Metastatic Liver Carcinoma in the Adrenal Gland (tissue), 2 donors: ENCODE results near the genes MAP9 and RAPGEF2.

- PRO-cap, 2 experiments, result no peak in any of the 2 experiments
Observed at GRCh38 chr4:155376184-155377446, at the start of gene MAP9. Gene MAP9 (minus strand): TSS chr4:155376965.

- PRO-cap, 2 experiments, result peak in 2 of 2 experiments; most common plus-strand start chr4:155854776 (in 1); most common minus-strand start chr4:155854767 (in 1)
Observed at GRCh38 chr4:155854551-155854945, 11.5 kb downstream of the ASIC5 start.

DNA sequence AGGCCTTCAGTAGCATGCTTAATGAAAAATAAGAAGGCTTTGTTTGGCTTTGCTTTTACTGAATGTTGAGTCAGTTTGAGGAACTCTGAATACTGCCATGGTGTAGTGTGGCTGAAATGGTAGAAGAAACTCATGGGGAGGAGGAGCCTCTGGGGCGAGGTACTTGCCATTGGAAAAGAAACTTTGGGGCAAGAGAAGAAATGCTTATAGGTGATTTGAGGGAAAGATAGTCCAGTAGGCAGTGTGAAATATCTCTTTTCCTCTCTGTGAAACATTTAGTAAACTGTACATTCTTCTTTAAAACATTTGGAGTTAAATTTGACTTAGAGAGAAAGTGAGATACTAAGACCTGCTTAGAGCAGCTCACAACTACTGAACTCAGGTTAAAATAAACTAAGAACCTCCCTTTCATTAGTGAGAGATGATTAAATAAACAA lies 361.7 kb downstream of the PDGFC start:
- PRO-cap, 2 experiments, result no peak in any of the 2 experiments

DNA sequence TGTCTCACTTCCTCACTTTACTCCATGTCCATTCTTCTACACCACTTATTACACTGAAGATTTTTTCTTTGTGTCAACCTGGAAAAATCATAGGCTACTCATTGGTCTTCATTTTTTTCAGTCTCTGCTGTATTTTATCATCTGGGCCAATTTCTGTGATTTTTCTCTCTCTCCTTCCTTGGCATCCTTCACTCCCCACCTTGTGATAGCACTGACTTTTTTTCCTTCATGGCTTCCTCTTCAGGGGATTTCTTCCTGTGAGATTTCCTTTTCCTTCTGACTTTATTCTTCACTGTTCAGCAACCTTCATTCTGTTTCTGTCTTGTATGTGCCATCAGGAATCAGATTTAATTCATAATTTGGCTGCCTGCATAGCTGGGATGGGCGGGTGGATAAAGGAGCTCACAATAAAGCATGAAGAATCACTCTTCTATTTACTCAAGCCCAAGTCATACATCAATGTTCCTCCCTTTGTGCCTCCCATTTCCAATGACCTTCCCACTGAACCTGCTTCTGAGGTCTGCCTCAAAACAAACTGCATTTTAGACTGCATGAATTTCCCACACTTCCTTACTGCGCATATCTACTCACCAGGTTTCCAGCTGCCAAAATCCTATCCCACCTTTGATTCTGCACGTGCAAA lies 14.2 kb downstream of the PDGFC start:
- PRO-cap, 2 experiments, result no peak in any of the 2 experiments

DNA sequence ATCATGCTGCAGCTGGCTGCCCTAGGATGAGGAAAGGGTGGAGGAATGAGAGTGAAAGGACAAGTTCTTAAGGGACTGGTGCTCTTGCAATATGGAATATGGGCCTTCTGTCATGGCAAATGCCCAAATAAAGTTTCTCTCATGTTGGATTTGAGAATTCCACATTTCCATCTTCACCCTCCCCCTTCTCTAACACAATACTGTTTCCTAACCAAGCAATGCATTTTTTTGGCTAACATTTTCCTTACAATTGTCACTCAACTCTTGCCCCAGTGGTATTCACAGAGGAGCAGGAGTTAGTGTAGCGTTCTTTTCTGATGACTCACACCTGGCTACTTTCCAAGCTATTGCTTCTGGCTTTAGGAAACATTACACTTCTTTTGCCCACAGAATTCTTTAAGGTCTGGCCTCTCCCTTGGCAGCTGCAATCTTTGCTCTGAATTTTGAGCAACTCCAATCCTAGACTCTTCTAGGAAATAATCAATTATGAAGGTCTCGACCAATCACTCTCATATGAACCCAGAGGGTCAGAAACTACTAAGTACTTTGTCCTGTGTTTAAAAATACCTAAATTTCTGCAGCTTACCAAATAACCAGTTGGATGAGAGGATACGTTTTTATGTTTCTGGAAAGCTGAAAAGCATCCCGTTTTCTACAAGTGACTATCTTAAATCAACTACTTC lies 27.6 kb upstream of the PDGFC start:
- PRO-cap, 2 experiments, result no peak in any of the 2 experiments

DNA sequence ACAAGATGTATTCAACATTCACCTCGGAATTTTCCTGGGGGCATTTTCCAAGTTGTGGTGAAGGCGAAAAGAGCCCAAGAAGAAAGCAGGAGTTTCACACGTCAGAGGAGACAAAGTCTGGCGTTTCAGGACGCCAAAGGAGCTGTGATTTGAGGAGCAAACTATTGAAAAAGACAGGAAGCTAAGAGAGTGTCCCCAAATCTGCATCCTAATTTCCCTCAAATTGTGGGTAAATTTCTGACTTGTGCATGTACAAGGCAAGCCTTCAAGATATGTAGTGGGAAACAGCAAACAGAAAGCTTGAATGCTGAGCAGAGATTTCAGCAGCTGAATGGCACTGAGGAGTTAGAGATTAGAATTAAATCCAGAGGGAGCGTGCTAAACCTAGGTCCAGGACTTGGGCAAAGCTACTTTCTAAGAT lies 9.2 kb upstream of the GASK1B start:
- PRO-cap, 2 experiments, result no peak in any of the 2 experiments

GRCh38 chr4:158193736-158194321 lies 16.5 kb upstream of the TMEM144 start:
- PRO-cap, 2 experiments, result no peak in any of the 2 experiments

- PRO-cap, 2 experiments, result no peak in any of the 2 experiments
Observed at GRCh38 chr4:158670615-158671756, 701 bp downstream of the C4orf46 start.

DNA sequence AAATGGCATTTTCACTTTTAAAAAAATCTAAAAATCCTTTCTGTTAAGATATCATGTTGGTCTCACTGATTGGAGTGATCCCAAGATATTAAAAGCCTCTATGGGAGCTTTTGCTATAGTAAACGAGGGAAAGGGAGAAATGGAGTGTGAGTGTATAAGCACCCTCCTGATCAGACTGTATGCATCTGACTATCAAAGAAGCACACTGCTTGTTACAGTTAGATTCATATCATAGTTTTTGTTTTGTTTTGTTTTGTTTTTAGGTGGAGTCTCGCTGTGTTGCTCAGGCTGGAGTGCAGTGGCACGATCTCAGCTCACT lies 34.8 kb downstream of the FNIP2 start:
- PRO-cap, 2 experiments, result no peak in any of the 2 experiments

GRCh38 chr4:158827420-158828146 lies 58.8 kb downstream of the FNIP2 start:
- PRO-cap, 2 experiments, result no peak in any of the 2 experiments

DNA sequence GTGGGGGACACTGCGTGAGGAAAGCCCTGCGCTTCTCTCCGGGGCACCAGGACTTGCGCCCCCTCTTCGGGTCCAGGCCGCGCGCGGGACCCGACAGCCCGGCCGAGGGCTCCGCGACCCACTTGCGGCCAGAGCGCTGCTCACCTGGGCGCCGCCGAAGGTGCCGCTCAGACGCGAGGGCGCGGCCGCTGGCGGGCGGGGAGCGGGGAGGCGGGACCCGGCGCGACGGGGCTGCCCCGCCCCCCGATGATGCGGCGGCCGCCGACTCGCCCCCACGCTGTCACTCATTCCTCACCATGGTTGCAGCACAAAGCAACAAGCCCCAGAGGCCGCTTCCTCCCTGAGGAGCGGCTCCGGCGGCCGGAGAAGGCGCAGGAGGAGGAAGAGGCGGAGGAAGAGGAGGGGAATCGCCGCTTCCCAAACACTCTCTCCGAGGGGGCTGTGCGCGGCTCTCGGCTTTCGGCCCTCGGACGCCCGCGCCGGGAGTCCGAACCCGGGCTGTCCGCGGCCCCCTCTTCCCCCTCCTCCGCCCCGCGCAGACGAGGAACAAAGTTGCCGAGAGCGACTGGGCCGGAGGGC lies at the start of gene RAPGEF2:
Gene RAPGEF2, plus strand, starts transcription at position 343 of the 579 bp plus-strand sequence.
- PRO-cap, 2 experiments, result peak in 2 of 2 experiments; most common plus-strand start position 325 of the sequence (in 2); most common minus-strand start position 155 of the sequence (in 2)

DNA sequence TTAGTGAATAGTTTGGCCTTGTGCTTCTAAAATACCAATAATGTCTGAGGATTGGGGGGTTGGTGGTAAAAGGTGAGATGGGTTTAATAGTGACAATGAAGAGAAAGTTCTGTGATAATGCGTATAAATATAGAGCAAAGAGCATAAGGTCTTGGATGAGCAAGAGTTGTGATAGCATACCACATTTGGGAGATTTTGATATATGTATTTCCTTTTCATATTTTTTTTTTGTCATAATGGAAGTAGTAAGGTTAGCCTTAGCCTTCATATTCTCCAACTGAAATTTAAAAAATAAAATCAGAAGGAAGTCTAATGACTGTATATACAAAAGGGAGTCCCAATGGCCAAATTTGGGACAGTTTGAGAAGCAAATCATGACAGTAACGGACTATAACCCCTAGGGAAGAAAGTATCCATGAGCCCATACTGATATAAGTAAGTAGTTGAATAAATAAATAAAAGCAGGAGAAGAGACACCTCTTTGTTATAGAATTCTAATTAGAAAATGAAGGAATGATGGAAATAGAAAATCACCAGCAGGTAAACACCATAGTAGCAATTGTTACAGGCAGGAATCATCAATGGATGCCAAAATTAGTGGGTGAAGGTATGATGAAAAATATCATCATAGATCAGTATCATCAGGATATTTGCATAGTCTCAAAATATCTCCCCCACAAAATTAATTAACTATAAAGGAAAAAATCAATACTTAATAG lies 9.4 kb downstream of the RAPGEF2 start:
- PRO-cap, 2 experiments, result no peak in any of the 2 experiments

- PRO-cap, 2 experiments, result no peak in any of the 2 experiments
Observed at GRCh38 chr4:159150985-159151964, 48.4 kb downstream of the RAPGEF2 start.

DNA sequence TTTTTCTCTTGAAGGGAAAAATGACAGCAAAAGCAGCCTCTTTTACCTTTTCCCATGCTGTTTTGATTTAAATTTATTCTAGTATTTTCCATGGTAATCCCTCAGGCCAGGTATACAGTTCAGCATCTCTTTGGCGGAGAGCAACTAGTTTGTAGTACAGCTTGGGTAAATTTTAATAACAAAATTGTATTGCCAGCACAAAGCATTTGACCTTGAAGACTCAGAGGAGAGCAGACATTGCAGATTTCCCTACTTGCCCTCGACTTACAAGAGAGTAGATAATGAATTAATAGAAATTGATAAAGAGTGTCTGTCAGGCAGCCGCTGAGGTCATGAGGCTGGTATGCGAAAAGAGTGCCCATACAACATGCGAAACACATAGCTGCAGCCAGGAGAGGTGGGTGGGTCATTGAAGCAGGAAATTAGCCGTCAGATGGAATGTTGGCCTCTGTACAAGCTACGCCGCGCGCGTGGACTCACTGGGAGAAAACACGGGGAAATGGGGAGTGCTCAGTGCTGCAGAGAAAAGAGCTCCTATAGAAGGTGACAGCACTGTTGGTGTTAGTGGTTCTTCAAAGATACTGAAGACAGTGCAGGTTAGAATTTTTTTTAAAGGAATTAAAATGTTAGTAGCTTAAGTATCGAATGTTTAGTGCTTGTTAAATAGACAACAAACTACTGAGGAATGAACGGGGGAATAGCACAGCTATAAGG lies 125.0 kb downstream of the RAPGEF2 start:
- PRO-cap, 2 experiments, result no peak in any of the 2 experiments

DNA sequence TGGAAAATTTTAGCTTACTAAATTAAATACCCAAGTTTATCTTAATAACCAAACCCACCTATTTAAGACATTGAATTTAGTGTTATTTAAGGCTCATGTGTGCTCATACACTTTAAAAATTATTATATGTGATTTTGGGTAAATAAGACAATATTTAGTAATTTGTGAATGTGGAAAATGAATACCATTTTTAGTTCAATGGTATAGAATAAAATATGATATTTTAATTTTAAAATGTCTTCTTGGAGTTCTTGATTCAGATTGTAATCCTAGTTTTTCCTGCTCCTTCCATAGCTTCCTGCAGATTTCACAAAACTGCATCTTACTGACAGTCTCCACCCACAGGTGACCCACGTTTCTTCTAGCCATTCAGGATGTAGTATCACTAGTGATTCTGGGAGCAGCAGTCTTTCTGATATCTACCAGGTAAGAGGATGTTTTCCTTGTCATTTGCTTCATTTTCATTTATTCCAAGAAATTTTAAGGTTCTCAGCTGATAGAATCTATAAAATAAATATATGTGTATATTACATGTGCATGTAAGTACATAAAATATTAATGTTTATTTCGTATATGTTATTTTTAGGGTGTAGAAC lies 201.3 kb downstream of the RAPGEF2 start:
- PRO-cap, 2 experiments, result no peak in any of the 2 experiments

DNA sequence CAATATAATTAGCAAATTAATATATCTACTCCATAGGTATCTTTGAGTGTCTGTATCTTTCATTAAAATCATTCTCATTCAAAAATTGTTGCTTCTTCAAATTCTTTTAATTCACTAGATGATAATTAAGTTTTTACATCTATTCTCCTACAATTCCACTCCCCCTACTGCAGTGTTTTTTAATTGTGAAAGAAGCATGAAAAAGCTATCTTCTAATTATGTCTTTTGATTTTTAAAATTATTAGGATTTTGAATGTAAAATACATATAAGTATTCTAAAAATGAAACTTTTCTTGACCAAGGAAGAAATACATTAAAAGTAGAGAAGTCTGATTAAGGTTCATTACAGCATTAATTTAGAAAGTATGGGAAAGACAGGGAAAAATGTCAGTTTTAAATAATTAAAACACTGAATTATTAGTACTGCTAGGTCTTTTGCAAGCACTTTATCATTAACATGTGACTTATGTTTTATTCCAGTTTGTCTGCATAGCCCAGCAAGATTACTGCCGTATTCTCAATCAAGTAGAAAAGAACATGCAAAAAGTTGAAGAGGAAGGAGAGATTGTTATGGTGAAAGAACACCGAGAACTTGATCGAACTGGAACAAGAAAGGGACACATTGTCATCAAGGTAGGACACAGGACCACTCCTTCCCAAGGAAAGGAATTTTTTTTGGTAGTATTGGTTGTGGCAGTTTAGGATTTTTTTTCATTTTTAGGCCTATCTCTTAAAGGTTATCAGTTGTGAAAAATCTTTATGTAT lies 226.7 kb downstream of the RAPGEF2 start:
- PRO-cap, 2 experiments, result no peak in any of the 2 experiments

DNA sequence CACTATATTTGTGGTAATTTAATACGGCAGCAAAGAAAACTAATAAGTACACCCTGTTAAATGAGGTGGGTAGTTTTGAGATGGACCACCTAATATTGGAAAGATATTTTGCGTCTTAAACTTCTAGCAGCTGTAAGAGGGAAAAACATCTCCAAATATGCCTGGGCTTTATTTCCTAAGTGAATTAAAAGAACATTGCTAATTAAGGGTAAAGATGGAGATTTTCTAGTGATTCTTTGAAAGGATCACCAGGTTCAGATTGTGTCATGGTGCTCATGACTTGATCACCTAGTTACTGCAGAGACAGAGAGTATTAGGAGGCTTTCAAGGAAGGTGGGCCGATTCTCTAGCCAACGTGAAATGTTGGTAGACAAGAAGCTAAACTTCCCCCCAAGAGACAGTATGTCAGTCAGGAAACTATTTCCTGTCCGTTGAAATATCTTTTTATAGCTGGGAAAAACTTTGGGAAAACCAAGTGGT lies 295.1 kb downstream of the RAPGEF2 start:
- PRO-cap, 2 experiments, result no peak in any of the 2 experiments

- PRO-cap, 2 experiments, result no peak in any of the 2 experiments
Observed at GRCh38 chr4:163165273-163165906, 1.3 kb downstream of the NAF1 start.

- PRO-cap, 2 experiments, result no peak in any of the 2 experiments
Observed at GRCh38 chr4:163492934-163493319, 1.6 kb upstream of the TMA16 start.

DNA sequence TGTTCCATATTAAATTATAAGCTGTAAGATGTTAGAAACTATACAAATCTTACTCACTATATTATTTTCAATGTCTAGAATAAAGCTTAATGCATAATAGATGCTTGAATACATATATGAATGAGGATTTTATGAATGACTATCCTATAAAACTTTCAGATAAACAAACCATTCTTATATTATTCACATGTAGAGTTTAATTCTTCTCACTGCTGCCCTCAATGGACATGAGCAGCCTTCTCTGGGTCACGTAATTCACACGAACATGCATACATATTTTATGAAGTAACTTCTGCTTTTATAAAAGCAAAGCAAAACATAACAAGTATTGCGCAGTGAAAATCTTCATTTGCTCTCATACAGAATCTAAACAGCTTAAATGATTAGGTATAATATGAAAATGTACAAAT lies 116.6 kb downstream of the TMA16 start:
- PRO-cap, 2 experiments, result no peak in any of the 2 experiments